Pericardium fibroblast (primary cell): Measurements from ENCODE around the gene SIL1.

GRCh38 chr5:138543385-138544052 lies 483 bp upstream of the ETF1 start:
- RAMPAGE, long total RNA: no peak

DNA sequence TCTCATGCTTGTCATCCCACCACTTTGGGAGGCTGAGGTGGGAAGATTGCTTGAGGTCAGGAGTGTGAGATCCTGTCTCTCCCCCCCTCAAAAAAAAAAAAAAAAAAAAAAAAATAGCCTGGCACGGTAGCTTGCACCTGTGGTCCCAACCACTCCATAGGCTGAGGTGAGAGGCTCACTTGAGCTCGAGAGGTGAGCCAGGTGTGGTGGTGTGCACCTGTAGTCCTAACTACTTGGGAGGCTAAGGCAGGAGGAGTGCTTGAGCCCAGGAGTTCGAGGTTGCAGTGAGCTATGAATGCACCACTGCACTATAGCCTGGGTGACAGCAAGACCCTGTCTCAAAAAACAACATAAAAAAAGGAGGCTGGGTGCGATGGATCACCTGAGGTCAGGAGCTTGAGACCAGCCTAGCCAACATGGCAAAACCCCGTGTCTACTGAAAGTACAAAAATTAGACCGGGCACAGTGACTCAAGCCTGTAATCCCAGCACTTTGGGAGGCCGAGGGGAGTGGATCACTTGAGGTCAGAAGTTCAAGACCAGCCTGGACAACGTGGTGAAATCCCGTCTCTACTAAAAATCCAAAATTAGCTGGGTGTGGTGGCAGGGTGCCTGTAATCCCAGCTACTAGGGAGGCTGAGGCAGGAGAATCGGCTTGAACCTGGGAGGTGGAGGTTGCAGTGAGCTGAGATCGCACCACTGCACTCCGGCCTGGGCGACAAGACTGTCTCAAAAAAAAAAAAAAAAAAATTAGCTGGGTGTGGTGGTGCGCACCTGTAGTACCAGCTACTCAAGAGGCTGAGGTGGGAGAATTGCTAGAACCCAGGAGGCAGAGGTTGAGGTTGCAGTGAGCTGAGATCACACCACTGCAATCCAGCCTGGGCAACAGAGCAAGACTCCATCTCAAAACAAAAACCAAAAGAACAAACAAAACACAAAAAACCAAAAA lies 9.9 kb upstream of the ETF1 start:
- RAMPAGE, long total RNA: no peak

GRCh38 chr5:138584042-138584477 lies 8.9 kb upstream of the HSPA9 start:
- RAMPAGE, long total RNA: no peak

DNA sequence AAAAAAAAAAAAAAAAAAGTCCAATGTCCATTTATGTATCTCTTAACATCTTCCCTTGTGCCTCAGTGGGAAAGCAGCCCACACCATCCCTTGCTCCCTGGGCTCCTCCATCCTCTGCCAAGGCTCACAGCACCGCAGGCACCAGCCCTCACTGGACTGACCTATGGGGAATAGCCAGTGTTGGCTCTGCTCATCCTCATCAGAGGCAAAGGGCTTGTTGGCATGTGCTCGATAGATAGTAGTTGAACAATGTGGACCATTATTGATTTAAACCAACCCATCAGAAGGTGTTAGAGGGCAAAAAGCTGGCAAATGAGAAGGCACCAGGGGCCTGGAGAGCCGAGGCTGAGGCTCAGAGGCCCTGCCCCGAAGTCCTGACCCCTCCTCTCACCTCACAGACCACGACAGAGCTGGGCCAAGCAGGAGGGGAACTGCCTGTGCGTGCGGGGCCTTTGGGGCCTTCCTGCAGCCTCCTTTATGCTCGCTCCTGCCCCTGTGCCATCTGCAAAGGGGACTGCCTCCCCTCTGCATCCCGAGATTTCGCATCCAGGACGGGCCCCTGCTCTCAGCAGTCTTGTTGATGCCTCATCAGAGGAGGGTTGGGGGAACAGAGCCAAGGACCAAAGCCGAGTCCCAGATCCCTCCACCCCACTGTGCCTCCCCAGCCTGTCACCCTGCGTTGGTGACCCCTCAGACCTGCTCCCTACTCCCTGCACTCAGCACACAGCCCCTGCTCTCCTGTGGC lies 62.1 kb upstream of the LRRTM2 start:
- RAMPAGE, long total RNA: no peak

GRCh38 chr5:139011160-139011783 lies 136.1 kb upstream of the LRRTM2 start:
- RAMPAGE, long total RNA: no peak

- RAMPAGE, long total RNA: no peak
Measured at GRCh38 chr5:139120445-139120867, 77.7 kb downstream of the SIL1 start.

GRCh38 chr5:139197994-139198751 lies at the start of gene SIL1:
Gene SIL1, minus strand, starts transcription at chr5:139198368.
- RAMPAGE, long total RNA: start-site peak on the minus strand at chr5:139198290-139198412, 1,206 and 646 reads in 2 replicates

DNA sequence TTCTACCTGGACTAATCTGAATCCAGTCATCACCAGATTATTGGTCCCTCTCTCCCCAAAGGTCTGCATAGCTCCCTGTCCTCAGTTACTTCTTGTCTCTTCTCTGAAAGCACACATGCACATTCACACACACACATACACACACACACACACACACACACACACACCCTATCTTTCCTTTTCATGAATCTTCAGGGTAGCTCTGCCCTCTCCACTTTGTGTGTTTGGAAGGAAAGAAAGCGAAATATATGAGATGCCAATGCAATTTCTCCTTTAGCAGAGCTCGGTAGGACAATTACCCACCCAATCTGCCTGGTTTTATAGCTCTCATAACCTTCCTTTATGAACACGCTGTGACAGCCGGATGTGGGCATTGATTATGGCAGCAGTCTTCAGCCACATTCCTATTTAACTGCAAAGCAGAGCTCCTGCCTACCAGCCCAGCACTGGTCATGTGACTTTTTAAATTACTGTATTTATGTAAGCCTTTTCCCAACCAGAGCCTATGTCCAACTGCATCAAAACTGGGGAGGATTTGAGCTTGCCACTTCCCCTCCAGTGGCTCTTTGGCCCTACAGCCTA lies 21.0 kb upstream of the MATR3 start:
- RAMPAGE, long total RNA: no peak

DNA sequence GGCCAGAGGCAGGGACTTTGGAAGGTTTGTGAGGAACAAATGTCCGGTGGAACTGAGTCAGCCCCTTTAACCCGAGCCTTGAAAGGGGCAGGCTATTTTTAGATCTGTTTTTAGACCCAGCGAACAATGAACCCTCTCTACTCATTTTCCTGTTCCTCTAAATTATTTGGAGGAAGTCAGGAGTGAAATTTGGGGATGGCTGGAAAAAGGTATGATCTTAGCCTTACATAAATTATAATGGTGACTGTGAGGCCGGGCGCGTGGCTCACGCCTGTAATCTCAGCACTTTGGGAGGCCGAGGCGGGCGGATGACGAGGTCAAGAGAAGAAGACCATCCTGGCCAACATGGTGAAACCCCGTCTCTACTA lies 19.1 kb upstream of the MATR3 start:
- RAMPAGE, long total RNA: no peak

DNA sequence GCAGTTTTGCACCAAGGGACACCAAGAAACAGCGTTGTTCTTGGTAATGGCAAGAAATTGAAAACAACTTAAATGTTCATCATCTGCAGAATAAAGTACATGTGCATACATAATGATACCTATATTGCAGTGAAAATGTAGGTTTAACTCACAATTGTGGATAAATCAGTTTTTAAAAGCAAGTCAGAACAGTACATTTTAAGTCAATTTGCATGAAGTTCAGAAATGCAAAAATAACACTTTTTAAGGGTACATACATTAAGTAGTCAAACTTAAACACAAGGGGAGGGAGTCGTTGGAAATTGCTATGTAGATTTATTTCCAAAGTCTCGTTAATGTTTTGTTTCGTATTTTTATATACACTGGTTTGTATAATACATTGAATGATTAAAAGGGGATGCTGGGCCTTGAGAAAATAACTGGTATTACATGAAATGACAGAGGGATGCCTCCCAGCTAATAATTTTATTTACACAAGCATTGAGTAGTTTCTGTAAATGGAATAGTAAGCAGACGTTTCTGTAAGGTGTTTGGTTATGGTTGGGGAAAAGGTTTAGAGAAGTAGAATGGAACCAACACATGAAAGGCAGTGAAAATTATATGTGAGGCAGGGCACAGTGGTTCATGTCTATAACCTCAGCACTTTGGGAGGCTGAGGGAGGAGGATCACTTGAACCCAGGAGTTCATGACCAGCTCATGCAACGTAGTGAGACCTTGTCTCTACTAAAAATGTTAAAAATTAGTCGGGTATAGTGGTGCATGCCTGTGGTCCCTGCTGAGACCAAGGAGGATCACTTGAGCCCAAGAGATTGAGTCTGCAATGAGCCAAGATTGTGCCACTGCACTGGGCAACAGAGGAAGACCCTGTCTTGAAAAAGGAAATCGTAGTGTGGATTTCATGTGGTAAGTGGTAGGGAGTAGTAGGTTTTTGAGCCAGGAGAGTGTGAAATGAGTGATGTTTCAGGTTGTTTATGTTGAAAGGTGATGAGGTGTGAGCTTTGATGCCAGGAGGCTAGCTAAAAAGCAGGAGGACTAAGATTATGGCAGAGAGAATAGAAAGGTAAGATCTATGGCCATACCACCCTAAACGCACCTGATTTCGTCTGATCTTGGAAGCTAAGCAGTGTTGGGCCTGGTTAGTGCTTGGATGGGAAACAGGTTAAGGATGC lies 5.6 kb downstream of the MATR3 start:
- RAMPAGE, long total RNA: no peak

DNA sequence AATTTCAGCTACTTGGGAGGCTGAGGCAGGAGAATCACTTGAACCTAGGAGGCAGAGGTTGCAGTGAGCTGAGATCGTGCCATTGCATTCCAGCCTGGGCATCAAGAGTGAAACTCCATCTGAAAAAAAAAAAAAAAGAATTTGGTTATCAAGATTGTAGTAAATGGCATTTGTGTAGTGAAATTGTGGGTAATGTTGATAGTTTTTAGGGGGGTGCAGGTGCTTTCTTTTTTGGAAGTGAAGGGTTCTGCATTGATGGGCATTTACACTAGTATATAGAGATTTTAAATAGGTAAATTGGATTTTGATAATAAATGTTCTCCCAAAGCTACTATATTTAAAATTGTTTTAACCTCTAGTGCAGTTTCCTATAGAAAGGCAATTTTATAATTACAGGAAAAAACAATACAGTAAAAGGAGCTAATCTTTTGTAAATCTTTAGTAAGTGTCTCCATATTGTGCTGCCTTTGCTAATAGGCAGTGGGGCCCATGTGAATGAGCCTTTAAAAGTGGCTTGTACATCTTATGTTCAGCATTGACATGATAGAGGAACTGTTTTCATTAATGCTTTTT lies 10.9 kb downstream of the MATR3 start:
- RAMPAGE, long total RNA: no peak

- RAMPAGE, long total RNA: no peak
Measured at GRCh38 chr5:139318694-139319030, 23.0 kb upstream of the PAIP2 start.

- RAMPAGE, long total RNA: no peak
Measured at GRCh38 chr5:139331921-139332347, 9.7 kb upstream of the PAIP2 start.

- RAMPAGE, long total RNA: no peak
Measured at GRCh38 chr5:139415348-139415928, 11.5 kb upstream of the SPATA24 start.

DNA sequence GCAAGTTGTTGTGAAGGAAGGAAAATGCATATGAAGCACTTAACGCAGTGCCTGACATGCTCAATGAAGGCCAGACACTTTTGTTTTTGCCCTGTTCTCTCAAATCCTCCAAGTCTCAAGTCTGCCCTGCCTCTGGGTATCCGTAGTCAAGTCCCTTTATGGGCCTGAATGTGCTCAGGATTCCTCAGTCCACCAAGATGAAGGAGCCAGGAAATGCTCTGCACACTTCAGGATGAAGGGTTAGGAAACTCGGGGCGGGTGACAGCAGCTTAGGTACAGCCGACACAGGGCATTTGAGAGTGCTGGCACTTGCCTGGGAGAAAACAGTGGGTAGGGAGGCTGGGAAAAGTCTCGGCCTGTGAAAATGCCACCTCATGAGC lies 1.4 kb downstream of the ECSCR start:
- RAMPAGE, long total RNA: no peak

GRCh38 chr5:139627440-139627873 lies 20.7 kb upstream of the CXXC5 start:
- RAMPAGE, long total RNA: no peak

DNA sequence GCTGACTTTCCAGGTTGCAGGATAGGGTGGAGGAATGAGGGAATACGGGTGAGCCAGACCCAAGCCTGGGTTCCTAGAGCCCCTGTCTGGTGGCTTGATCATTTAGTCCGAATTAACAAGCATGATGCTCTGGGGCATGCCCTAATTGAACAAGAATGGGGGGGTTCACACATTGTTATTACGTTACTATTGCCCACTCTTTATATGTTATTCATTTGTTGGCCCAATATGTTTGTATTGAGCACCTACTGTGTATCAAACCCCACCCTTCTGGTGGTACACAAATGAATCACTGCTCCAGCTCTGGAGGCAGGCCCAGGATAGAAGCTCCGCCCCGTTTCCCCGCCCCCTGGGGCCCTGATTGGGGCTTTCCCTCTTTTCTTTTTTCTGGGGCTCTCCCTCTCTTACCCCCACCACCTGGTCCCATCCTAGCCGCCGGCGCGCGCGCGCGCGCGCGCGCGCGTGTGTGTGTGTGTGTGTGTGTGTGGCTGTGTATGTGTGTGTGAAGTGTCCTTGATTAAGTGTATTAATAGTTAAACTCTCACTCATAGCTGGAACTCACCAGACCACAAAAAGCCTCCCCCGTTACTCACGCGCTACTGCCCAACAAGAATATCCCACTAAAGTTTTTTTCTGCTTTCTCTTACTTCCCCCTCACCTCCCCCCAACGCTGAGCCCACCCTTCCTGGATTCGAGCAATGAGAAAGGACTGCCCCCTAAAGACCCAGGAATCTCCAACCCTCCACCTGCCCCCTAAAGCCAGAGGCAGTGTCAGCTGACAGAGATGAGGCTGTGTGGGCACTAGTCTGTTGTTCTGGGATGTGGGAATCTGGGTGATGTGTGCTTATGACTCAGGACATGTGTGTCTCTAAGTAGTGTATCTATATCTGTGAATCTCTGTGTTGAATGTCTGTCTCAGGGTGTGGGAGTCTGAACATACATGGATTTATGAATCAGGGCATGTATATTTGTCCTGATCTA lies 3.9 kb downstream of the CXXC5 start:
- RAMPAGE, long total RNA: no peak

DNA sequence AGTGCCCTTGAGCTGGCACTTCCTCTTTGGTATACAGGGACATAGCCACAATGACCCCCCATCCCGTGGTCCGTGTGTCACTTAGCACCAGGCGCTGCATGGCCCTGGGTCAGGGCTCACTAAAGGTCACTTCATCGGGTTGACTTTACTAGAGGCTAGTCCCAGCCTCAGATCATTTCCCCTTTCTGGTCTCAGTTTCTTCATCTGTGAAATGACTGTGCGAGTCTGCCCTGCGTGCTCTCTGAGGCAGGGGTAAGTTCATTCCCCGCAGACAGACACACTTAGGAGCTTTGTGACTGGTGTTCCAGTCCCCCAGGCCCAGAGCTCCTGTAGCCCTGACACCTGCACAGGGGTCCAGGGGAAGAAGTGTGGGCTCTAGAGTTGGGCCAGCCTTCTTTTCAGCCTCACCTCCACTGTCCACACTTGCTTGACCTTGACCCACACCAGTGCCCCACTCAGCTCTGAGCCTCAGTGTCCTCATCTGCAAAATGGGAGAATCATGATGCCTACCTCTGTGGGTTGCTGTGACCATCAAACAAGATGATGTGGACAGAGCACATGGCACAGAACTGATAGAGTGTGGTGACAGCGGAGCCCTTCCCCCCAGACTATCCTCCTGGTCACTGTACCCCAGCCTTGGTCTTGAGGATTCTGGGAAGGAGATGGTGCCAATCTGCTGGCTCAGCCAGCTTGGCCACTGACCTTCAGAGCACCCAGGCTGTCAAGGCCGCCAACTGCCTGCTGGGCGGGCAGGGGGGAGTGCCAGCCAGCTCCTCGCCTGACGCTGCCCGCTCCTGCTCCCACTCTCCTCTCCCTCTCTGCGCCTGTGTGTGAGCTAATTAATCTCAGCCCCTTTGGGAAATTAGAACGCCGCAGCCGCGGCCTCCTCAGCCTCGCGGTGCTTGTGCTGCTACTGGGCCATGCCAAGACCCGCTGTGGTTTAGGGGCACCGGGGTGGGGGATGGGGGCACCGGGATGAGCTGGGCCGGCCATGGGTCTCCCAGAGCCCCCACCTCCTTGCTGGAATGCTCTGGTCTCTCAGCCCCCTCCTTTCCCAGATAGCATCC lies 16.6 kb downstream of the CXXC5 start:
- RAMPAGE, long total RNA: no peak

DNA sequence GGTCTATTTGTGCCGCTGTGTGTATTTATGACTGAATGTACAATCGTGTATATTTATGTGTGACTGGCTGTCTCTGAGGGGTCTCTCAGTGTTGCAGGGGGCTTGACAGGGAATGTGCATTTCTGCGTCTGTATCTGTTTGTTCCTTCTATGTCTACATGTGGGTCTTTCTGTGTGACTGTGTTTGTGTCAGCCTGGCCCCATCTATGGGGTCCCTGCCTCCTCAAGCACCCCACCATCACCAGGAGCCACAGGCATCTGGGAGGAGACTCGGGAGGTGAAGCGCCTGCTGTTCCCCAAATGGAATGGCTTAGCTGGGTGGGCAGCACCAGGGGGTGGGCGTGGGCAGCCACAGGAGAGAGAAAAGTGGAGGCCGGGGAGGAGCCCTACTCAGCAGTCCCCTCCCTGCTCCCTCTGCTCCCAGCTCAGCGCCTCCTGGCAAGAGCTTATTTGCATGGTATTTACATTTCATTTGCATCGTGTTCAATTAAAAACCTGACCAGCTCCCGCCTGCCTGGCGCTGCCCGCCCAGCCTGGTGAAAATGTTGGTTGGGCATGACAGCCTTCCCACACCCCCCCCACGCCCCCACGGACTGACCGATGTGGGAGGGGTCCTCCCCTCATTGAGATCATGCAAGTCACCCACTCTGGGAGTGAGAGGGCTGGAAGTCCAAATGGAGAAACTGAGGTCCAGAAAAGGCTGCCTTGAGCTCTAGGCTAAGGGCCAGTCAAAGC lies 50.4 kb downstream of the CXXC5 start:
- RAMPAGE, long total RNA: no peak

DNA sequence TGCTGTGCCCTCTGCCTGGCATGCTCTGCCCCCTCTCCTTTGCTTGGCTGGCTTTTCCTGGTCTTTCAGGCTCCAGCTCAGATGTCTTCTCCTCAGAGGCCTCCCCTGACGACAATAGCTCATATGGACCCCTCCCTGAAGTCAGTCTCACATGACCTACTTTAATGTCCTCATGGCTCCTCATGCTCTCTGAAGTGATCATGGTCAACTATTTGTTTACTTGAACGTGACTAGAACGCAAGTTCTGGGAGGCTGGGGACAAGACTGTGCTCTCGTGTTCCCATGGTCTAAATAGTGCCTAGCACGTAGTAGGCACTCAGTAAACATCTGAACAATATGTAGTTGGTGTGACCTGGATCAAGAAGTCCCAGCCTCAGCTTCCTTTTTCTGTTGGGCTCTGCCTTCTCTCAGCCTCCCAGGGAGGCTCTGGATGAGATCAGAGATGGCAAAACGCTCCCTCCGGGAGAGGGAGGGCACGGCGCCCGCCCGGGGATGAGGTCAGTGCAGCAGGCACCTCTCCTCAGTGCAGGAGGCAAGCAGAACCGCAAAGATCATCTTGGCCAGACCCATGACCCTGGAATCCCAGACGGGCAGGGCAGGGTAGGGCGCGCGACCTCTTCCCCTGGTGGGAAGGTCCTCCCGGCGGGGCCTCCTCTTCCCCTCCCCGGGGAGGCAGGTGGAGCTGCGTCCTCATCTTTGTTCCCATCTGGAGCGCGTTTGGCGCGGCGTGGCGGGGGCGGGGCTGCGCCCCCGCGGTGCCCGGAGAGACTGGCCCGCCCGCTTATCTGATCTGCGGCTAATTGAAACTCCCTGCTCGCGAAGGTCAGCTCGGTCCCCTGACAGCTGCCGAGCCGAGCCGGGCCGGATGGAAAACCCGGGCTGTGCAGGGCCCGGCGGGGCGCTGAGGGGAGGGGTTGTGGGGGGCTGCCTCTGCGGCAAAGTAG lies 60.7 kb downstream of the CXXC5 start:
- RAMPAGE, long total RNA: no peak